ENCODE data around the genes SLC8A3 and SYNJ2BP.

DNA sequence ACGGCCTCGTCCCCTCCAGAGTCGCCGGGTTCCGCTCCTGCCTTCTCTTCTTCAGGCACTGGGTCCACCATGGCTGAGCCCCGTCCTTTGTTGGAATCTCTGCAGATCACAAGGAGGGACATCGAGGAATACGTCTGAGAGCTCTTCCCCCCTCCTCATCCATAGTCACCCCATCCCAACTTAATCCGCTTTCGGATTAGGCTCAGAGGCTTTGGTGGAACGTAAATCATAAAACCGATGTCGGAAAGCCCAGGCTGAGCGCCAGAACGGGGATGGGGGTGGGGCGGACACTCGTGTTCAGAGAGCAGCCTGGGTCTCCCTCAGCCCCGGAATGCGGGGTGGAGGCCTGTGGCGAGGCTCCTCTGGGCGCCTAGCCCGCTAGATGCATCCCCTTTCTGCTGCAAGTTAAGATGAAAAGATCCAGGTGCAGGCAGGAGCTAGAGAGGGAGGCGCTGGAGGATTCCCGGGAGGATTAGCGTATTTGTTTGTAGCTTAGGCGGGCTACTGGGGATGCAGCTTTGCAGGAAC, 1.1 kb downstream of the CCDC177 start:
- PRO-cap, result no peak
- RAMPAGE, long total RNA, 4 experiments, result no peak in any of the 4 experiments

DNA sequence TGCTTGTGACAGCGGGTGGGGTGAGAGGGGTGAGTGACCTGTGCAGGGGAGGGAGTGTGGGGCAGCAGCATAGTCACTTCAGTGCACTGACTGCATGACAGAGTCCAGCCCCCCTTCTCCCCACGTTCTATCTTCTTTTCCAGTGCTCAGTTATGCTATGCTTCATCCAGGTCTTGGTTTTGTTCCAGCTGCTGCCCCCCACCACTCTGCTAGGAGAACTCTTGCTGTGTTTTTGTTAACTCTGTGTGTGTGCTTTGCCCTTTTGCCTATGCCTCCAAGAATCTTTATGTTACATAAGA, 26.3 kb downstream of the SUSD6 start:
- PRO-cap, result no peak
- RAMPAGE, long total RNA, 4 experiments, result no peak in any of the 4 experiments

DNA sequence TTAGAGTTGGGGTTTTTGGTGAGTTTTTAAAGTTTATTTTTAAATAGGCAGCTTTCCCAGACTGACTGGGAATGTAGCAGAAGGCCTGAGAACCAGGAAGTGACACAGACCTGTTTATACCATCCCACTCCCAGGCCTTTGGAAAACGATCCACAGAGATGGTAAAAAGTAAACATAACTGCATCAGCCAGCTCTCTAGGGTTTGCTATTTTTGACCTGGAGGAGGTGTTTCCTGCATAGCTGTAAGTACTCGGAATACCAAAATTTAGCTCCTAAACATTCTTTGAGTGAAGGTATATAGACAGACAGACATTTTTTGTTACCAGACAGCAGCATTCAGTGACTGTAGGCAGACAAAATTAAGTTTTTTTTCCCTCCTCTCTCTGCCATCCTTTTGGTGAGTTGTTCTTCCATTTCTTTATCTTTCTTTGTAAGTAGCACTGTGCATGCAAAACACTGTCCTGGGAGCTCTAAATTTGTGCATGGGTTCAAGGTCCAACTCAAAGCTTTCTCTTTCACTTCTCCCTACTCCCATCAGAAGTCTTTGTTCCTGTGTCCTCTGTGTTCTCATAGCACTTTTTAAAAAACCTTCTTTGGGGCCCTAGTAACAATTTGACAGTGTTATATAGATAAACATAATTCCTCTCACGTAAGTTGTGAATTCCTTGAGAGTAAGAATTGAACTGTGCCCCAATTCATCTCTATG, 37.3 kb downstream of the SUSD6 start:
- PRO-cap, result no peak
- RAMPAGE, long total RNA, 4 experiments, result no peak in any of the 4 experiments

DNA sequence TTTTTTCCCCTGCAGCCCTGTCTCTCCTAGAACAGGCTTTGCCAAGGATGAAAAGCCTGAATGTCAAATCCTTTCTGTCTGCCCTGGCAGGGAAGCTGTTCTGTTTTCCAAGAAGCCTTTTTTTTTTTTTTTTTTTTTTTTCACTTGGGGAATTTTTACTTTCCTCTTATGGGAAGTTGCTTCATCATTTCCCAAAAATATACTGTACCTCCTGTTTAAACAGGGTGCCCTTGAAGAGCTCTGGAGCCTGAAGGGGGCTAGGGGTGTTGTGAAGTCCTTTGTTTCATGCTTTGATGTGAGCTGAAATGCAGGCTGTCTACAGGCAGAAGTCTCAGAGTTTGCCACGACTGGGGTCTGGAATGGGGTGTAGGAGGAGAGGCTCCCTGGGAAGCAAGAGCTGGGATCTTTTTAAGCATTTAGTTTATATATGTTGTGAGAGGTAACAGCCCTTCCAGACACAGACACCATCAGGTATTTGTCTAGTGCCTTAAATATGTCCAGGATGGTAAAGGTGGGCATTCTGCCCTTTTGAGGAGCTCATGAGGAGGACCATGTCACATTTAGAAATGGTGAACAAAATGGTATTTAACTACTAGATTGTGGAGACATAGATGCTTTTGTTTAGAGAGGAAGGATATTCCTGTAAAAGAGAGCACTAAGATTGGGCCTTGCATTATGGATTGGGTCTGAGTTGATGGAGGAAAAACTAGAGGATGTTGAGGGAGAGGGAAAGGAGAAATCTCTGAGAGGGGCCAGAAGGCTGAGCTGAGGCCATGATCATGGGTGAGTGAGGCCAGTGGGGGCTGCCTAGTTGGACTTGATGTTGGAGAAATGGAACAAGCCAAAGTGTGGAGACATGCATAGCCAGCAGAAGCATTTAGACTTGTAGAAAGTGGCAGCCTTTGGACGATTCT, 71.7 kb downstream of the SUSD6 start:
- PRO-cap, result no peak
- RAMPAGE, long total RNA, 4 experiments, result no peak in any of the 4 experiments

DNA sequence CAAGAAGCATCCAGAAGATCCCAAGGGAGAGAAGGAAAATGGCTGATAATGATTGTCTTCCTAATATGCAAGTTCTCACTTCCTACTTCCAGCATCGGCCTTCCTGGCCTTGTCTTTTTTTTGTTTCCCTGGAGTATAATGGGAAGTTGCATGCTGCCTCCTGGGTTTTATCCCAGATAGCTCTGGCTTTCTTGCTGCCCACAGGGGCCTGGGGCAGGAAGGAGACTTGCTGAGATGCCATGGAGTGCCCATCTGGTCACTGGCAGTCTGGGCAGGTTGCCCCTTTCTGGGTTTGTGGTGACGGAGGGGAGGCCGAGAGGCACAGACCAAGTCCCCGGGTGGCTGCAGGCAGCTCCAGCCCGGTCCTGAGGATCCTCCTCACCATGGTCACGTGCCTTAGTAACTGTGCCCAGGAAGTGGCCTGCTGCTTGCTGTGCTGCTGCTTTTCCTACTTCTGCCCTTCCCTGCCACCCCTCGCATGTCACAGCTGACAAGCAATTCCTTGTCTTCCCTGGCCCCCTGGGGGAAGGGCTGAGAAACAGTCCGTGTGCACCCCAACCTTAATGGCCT, 55.1 kb upstream of the SRSF5 start:
- PRO-cap, result no peak
- RAMPAGE, long total RNA, 4 experiments, result no peak in any of the 4 experiments

DNA sequence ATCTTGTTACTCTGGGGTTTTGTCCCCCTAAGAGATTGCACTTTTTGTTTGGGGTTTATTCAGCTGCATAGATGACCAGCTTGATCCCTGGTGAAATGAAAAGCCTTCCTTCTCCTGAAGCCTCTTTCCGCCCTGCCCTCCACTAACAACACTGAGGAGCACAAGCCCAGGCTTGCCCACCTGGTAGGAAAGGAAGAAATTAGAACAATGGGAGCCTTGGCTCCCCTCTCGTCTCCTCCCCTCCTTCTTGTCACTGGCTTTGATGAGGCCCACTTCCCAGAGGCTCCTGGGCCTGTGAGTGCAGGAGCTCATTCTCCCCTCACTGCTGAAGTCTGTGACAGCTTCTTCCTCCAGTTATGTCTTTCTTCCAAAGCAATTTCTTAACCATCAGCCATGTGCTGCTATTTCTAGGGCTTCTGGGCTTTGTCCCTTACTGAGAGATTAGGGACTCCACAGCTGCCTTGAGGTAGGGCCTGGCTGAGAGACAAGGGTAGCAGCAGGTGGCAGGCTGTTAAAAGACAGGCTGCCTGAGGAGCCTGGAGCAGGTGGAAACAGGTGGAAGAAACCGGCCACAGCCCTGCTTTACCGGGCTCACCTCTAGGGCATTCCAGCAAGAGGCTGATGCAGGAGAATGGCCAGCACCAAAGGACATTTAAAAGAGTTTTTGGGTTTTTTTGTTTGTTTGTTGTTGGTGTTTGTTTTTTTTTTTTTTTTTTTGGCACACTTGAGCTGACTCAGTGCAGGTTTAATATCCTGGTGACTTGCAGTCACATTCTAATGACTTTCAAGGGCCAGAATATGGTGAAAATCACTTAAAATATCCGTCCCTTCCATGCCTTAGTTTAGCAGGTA, 53.6 kb upstream of the SRSF5 start:
- PRO-cap, result no peak
- RAMPAGE, long total RNA, 4 experiments, result no peak in any of the 4 experiments

DNA sequence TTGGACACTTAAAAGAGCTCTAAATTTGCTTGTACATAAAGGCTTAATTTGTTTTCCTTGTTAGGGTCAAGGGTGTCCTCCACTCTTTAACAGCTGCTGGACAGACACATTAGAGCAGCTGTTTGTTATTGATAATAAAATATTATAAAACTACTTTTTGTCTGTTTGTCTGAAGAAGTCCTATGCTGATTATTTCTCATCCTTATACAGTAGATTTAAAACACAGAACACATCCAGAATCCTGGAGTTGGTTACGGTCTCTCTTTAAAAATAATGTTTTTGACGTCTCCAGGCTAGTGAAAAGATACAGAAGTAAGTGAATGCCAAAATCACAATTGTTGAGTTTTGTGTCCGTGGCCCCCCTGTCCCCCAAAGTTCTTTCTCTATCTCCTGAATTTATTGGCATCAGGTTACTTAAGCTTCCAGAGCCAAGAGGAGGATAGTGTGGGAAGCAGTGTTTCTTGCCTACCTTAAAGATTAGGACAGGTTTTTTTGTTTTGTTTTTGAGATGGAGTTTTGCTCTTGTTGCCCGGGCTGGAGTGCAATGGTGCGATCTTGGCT, 5.0 kb downstream of the SRSF5 start:
- PRO-cap, result no peak
- RAMPAGE, long total RNA, 4 experiments, result no peak in any of the 4 experiments

GRCh38 chr14:69876673-69877424, 2.4 kb upstream of the SMOC1 start:
- PRO-cap, result no peak
- RAMPAGE, long total RNA, 4 experiments, result no peak in any of the 4 experiments

GRCh38 chr14:69997620-69998472, 118.6 kb downstream of the SMOC1 start:
- PRO-cap, result no peak
- RAMPAGE, long total RNA, 4 experiments, result no peak in any of the 4 experiments

DNA sequence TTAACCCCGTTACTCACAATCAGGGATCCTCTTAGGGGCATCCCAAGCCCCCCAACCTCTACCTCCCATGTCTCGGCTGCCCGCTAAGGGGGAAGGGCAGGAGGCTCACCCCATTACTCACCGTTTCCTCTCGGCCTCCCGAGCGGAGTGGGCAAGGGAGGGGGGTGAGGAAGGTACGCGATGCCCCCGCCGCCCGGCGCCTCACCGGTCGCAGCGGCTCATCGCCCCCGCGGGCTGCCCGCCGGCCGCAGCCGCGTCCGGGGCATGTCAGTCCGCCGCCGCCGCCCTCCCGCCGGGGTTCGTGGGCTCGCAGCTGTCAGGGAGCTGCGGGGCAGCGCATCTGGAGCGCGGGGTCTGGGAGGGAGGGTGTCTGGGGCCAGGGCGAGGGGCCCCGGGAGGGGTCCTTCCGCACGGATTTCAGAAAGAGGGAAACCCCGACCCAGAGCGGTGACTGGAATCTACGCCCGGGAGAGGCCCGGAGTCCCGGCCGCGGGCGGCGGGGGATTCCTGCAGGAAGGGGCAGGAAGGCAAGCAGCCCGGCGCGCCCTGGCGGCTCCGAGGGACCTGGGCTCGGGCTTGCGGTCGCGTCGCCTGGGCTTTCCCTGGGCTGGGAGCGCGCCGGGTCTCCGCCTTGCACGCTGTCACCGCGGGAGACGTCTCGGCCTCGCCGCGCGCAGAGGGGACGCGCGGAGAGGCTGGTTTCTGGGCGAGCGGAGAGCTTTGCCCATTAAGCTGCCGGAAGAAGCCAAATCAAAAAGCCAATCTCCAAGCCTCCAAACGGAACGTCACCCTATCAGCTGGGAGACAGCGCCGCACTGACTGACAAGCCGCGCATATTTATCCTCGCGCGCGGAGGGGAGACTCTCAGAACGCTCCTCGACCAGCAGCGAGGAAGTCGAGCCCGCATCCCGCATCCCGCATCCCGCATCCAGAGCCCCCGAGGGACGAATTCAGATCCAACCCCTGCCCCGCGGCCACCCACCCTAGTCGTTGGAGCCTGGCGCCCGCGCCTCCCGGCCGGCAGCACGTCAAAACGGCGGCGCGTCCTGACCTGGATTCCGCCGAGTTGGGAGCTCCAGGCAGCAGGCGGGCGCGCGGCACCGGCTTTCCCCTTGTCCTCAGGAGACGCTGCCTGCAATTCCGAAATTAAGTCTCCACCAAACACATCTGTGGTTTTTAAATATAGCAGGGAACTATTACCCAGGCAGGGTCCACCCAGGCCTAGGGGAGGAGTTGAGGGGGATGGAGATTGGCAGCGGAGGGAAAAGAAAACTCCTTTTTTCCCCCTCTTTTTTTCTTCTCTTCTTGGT, at the start of gene SLC8A3:
Gene SLC8A3 (minus strand): TSS at position 694 of the 1,310 bp plus-strand sequence.
- PRO-cap, result no peak
- RAMPAGE, long total RNA, 4 experiments, result no peak in any of the 4 experiments

GRCh38 chr14:70416685-70417404, at the start of gene SYNJ2BP:
Gene SYNJ2BP (minus strand): TSS chr14:70417090.
- PRO-cap, result no peak
- RAMPAGE, long total RNA, 4 experiments, result start-site peak on the minus strand in 4 of 4 experiments, at chr14:70416991-70417097 at its widest, 97 to 310 reads per replicate

GRCh38 chr14:70655121-70655947, 13.6 kb downstream of the TTC9 start:
- PRO-cap, result no peak
- RAMPAGE, long total RNA, 4 experiments, result no peak in any of the 4 experiments

- PRO-cap, result no peak
- RAMPAGE, long total RNA, 4 experiments, result no peak in any of the 4 experiments
These were observed 18.4 kb upstream of the MAP3K9 start for GRCh38 chr14:70827611-70828280.

GRCh38 chr14:70882880-70883599, 24.2 kb upstream of the PCNX1 start:
- PRO-cap, result no peak
- RAMPAGE, long total RNA, 4 experiments, result no peak in any of the 4 experiments

- PRO-cap, result no peak
- RAMPAGE, long total RNA, 4 experiments, result no peak in any of the 4 experiments
These were observed 81.1 kb downstream of the PCNX1 start for GRCh38 chr14:70988245-70988831.

DNA sequence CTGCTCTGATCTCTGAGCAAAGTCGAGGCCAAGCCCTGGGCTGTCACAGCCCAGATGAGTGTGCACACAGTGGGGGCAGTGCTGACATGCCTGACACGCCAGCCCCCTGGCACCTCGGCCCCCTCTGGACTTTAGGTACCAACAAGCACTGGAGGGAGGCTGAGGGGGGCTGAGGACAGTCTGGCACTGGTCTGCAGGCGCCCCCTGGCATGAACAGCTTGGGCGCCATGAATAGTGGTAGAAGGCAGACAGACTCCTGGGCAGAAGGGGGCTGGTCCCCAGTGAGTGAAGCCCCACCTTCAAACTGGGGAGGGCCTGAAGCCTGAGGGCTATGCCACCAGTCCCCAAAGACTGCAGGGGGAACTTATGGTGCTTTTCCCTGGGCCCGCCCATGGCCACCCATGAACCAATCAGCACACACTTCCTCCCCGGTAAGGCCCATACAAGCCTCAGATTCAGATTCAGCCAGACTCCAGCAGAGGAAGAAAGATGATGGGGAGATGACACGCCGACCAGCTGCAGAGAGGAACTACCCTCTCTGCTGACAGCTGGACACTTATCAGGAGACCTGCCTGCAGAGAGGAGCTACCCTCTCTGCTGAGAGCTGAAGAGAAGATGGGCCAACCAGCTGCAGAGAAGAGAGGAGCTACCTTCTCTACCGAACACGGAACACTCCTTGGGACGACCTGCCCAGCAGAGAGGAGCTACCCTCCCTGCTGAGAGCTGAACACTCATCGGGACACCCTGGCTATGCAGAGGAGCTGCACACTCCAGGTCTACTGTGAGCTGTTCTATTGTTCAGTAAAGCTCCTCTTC, 88.6 kb upstream of the SIPA1L1 start:
- PRO-cap, result no peak
- RAMPAGE, long total RNA, 4 experiments, result no peak in any of the 4 experiments

GRCh38 chr14:71322594-71323408, 2.5 kb downstream of the SIPA1L1 start:
- PRO-cap, result no peak
- RAMPAGE, long total RNA, 4 experiments, result start-site peak on the plus strand in 1 of 4 experiments, at chr14:71322932-71322949 at its widest, 25 reads per replicate

- PRO-cap, result no peak
- RAMPAGE, long total RNA, 4 experiments, result no peak in any of the 4 experiments
These were observed 24.6 kb downstream of the SIPA1L1 start for GRCh38 chr14:71344817-71345342.

DNA sequence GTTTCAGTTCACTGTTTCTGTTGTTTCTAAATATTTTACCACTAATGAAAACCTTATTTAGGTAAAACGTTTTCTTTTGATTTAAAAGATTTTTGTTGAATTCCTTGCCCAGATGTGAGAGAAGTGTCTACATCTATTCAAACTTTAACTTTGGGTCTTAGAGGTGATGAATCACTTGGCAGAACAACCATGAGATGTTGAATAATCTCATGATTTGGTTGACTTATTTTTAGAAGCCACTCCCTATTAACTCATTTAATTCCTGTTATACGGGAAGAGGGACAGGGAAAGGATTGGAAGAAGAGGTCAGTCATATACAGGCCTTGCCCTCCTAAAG, 119.4 kb downstream of the SIPA1L1 start:
- PRO-cap, result no peak
- RAMPAGE, long total RNA, 4 experiments, result no peak in any of the 4 experiments

- PRO-cap, result no peak
- RAMPAGE, long total RNA, 4 experiments, result no peak in any of the 4 experiments
These were observed 197.1 kb downstream of the SIPA1L1 start for GRCh38 chr14:71517480-71517679.

Measured in omental fat pad (tissue), 4 donors.